Thoracic aorta (tissue), 1 donor: ENCODE measurements around the gene LY86.

- RAMPAGE, long total RNA = no peak
These were observed 221.7 kb upstream of the ECI2 start for GRCh38 chr6:4356997-4357513.

DNA sequence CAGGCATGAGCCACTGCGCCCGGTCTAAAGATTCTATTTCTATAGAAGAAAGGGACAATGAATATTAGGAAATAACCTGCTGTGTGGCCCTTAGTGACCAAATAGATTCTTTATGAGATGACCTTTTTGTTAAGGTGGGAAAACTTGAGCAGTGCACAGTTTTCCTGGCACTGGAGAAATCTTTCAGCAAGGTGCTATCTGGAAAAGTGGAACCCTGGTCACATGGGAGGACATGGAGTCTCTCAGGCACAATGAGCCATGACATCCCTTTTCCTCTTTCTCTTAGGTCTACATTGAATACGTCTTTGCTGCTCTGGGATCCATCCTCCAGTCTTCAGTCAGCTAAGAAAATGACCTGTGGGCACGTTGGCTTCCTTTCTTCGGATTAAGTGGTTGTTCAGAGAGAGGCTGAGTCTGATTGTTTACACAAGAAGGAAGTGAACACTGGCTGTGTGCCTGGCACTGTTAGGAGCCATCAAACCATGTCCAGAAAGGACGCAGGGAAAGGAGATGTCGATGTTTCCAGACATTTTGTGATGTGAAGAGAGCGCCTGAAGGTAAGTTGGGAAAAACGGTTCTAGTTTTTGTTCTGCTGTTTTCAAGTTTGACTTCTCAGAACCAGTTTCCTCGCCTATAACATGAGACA lies 310.0 kb upstream of the CDYL start:
- RAMPAGE, long total RNA = no peak

GRCh38 chr6:4522321-4522783 lies 253.9 kb upstream of the CDYL start:
- RAMPAGE, long total RNA = no peak

GRCh38 chr6:4953440-4954204 lies 50.2 kb downstream of the RPP40 start:
- RAMPAGE, long total RNA = no peak

GRCh38 chr6:5061071-5061530 lies 24.0 kb upstream of the PPP1R3G start:
- RAMPAGE, long total RNA = no peak

DNA sequence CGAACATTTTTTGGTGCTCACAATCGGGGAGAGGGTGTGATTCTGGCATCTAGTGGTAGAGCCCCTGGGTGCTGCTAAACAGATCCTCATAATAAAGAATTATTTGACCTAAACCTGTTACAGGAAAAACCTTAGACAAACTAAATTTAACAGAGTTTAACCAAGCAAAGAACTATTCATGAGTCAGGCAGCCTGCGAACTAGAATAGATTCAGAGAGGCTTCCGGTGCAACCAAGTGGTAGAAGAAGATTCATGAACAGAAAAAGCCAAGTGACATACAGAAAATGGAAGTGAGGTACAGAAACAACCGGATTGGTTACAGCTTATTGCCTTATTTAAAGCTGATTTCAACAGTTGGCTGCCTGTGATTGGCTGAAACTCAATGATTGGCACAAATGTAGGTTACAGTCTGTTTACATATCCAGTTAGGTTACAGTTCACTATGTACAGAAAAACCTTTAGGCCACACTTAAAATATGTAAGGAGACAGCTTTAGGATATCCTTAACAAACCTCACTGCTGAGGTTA lies 10.1 kb downstream of the PPP1R3G start:
- RAMPAGE, long total RNA = no peak

DNA sequence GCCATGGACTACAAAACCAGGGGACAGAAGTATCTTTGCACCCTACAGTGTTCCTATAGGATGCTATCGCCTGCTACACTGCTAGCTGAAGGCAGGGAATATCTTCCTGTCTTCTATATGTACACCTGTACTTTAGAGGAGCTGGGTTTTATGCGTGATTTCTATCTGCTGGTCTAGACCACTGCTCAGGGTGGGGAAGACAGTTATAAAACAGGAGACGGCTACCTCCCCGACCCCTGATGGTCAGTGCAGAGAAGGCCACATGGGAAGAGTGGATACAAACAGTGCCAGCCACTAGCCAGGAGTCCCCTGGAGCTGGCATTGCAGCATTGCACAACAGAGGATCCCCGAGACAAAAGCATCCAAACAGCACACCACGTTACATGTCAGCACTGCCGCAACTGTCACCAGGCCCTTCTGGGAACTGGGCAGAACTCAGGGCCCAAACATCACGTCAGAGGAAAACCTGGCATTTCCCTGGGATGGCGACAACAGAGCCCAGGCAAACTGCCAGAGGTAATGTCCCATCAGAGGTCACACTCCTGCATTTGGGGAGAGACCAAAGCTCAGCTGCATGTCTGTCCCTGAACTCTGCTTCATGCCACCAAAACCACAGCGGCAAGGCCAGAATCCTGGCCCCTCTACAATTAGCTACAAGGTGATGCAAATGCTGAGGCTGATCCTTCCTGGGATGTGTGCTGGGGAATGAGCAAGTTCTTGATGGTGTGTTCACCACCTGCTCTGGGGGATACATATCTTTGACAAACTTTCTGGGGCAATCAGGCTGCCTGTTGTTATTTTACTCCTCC lies 36.3 kb downstream of the PPP1R3G start:
- RAMPAGE, long total RNA = no peak

GRCh38 chr6:5132509-5133372 lies 47.6 kb downstream of the PPP1R3G start:
- RAMPAGE, long total RNA = no peak

DNA sequence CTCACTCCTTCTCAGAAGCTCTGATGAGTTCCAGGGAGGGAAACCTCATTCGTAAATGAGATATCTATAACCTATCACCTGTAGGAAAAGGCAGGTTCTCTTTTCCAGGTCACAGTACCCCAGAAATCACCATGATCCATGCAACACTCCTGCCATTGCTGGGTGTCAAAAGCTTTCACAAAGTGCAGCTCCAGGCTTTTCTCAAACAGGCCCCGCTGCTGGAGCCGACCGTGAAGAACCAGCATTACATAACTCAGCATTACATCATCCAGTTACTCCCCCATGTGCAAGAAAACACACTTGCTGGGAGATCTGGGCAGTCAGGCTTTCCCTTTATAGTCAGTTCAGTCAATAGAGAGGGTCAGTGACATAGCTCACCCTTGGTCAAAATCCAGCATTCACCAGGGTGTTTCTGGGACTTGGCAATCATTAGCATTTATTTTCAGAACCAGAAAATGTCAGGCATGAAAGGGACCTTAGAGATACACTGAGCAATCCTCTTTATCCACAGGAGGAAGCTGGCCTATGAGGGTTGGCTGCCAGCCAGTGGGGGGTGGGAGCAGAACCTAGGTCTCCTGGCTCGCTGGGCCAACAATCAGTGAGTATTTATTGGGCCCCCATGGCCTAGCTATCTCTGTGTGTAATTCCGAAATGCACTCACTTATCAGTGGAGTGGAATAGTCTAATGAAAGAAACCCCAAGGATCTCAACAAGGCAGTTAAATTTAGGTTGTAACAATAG lies 54.8 kb downstream of the LYRM4 start:
- RAMPAGE, long total RNA = no peak

- RAMPAGE, long total RNA = no peak
These were observed 734 bp downstream of the LYRM4 start for GRCh38 chr6:5259838-5260594.

GRCh38 chr6:5471710-5472720 lies 210.7 kb downstream of the FARS2 start:
- RAMPAGE, long total RNA = start-site peak on the plus strand at chr6:5472081-5472551, 6 reads

DNA sequence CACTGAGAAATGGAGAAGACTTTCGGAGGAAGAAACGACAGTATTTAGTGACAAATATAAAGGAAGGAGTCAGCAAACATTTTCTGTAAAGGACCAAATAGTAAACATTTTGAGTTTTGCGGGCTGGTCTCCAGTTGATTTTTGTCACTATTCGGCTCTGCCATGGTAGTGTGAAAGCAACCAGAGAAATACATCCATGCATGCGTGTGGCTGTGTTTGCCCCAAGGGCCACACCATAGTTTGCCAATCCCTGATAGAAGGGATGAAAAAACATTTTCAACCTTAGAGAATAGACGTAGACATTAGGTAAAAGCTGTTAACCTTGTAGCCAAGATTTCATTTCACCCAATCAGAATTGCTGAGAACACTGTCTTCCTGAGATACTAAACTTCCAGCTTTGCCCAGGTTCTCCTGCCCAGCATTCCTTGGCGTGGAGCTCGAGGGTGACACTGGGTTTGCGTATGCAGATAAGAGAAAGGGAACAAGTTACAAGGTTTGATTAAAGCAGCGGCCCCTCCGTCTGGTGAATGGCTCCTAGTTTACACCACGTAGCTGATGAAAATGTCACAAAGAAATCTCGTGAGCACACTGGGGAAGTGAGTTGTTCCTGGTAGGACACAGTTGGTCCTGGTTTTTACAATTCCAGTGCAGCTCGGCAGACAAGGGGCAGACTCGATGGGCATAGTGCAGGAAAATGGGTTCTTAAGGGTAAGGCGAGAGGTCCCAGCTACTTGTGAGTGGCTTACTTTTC lies 247.7 kb downstream of the FARS2 start:
- RAMPAGE, long total RNA = no peak

GRCh38 chr6:5645294-5645630 lies 361.5 kb downstream of the NRN1 start:
- RAMPAGE, long total RNA = no peak

DNA sequence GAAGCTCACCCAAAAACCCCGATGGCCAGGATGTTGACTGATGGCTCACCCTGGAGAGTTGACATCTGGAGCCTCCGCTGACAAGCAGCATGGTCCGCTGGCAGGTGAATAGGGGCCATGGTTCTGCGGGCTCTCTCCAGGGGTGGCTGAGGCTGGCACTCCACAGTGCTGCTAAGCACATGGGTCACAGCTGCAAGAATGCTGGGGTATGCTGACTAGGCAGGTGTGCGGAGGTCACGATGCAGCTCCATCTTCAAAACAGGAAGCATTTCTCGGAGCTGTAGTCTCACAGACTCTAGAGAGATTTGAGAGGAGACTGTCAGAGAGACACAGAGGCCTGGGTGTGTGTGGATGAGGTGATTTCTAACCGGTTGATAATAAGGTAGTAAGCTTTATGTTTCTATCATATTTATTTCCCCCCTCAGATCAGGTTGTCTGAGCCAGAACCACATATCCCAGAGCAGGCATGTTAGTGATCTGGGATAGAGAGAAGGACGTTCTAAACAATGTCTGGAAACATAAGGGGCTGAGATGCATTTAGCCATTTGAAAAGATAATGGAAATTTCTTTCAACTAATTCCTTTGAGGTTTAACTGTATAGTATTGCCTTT lies 341.5 kb downstream of the NRN1 start:
- RAMPAGE, long total RNA = no peak

GRCh38 chr6:5671037-5671740 lies 335.5 kb downstream of the NRN1 start:
- RAMPAGE, long total RNA = no peak

DNA sequence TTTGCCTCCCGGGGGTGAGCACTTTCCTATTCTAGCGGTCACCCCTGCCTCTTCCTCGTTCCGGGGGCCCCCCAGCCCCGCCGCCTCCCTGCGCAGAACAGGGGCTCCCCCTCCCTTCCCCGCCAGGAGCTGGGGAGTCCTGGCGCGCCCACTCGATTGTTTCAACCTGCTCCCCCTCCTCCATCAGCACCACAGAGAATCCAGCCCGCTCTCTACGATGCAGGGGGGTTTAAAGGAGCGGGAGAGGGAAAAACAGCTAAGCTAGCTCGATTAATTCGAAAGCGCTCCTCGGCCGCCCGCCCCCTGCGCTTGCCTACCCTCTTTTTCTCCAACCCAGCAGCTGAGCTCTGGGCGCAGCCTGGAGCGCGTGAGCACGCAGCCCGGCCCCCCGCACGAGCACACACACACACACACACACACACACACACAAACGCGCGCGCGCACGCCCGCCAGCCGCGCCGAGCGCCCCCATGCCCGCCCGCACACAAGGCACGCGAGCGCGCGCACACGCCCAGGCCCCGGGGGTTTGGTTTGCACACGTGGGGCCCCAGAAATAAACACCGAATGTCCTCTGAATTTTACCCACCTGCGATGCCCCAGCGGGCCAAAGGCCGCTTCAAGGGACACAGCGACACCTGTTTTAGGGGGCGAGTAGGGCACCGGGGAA lies 578 bp upstream of the NRN1 start:
- RAMPAGE, long total RNA = no peak

DNA sequence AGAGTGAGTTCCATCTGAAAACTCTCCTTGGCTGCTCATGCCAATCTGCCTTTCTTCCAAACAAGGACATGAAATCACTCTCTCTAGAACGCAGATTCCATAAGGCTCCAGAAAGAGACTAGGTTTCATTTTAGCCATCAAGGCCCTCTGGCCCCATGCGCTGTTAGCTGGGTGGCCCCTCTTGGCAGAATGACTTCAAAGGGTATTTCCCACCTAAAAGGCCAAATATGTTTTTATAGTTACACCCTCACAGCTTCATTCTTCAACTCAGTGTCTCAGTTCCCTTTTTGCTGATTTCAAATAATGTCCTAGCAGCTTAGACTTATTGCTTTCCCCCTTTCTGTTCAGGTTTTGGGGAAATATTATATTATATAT lies 70.8 kb upstream of the F13A1 start:
- RAMPAGE, long total RNA = no peak

GRCh38 chr6:6588288-6589181 lies at the start of gene LY86:
Gene LY86 (plus strand): TSS chr6:6588720.
- RAMPAGE, long total RNA = start-site peak on the plus strand at chr6:6588713-6588783, 12 reads

DNA sequence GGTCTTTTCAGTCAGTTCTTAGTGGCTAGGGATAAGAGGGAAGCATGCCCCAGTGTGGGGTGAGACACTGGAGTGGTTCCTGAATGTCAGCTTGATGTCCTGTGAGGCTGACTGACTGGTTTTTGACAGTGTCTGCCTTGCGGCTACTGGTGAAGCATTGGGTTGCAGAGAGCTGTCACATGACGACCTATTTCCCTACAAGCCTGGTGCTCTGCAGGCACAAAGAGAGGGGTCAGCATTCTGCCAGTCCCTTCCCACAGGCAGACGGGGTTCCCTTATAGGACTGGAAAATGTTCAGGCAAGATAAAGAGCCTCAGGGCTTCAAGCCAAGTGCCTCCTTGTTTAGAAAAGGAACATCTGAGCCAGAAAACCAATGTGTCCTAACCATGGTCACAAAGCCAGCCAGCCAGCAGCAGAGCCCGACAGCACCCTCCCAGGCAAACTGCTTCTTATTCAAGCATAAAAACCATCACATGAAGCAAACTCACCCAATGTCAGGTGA lies 11.0 kb downstream of the LY86 start:
- RAMPAGE, long total RNA = no peak

- RAMPAGE, long total RNA = no peak
These were observed 124.2 kb downstream of the LY86 start for GRCh38 chr6:6712278-6713520.